K562 (cell line): ENCODE data around the genes GALC and EML5.

GRCh38 chr14:85535303-85536235 lies 5.6 kb downstream of the FLRT2 start:
- RAMPAGE, long total RNA = no peak
- RRBS = no CpG with 5 or more reads among the region's 10 CpGs
PRO-cap:
- standard = no peak
- CoPRO, capped RNA only, 2 experiments = no peak in any of the 2 experiments
- CoPRO, capped and uncapped RNA, 2 experiments = no peak in any of the 2 experiments
- CoPRO, uncapped RNA only, 2 experiments = no peak in any of the 2 experiments
CAGE:
- cytosol, long polyA plus RNA = no peak
- long polyA plus RNA = no peak
- nucleolus, long total RNA = no peak
- nucleus, long polyA plus RNA = no peak

- RAMPAGE, long total RNA = no peak
- RRBS = 3% methylated on average over 10 of the region's 77 CpGs
PRO-cap:
- standard = bidirectional peak, plus-strand start at chr14:87992847, minus-strand start at chr14:87992854; bidirectional peak, plus-strand start at chr14:87993268, minus-strand start at chr14:87993005
- CoPRO, capped RNA only, 2 experiments = peak in 2 of 2 experiments; most common plus-strand start chr14:87993034 (in 1); most common minus-strand start chr14:87992854 (in 2)
- CoPRO, capped and uncapped RNA, 2 experiments = peak in 2 of 2 experiments; most common plus-strand start chr14:87992921 (in 1); most common minus-strand start chr14:87992854 (in 2)
- CoPRO, uncapped RNA only, 2 experiments = no peak in any of the 2 experiments
CAGE:
- cytosol, long polyA plus RNA = no peak
- long polyA plus RNA = start-site peak on the minus strand at chr14:87993176-87993187, 85 and 99 reads in 2 replicates
- nucleolus, long total RNA = no peak
- nucleus, long polyA plus RNA = no peak
Observed at GRCh38 chr14:87992716-87993422, at the start of gene GALC. TSS of gene GALC (minus strand) at chr14:87993182.

DNA sequence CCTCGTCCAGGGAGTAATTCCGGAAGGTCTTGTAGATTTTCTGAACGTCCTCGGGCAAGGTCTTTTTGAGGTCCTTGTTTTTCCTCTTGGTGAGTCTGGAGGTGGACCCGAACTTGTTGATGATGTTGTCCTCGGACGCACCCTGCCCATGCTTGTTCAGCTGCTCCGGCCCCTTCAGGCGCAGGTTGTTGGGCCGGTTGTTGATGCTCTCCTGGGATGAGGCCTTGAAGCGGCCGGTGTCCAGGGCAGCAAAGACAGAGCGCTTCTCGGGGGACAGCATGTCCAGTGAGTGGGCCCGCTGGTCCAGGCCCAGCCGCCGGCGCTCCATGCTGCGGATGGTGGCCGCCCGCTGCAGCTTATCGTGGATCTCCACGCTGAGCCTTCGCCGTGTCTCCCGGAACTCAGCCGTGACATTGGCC lies 137.4 kb downstream of the KCNK10 start:
- RAMPAGE, long total RNA = no peak
- RRBS = 1% methylated on average over 14 of the region's 27 CpGs
PRO-cap:
- standard = no peak
- CoPRO, capped RNA only, 2 experiments = no peak in any of the 2 experiments
- CoPRO, capped and uncapped RNA, 2 experiments = no peak in any of the 2 experiments
- CoPRO, uncapped RNA only, 2 experiments = no peak in any of the 2 experiments
CAGE:
- cytosol, long polyA plus RNA = no peak
- long polyA plus RNA = no peak
- nucleolus, long total RNA = no peak
- nucleus, long polyA plus RNA = no peak

DNA sequence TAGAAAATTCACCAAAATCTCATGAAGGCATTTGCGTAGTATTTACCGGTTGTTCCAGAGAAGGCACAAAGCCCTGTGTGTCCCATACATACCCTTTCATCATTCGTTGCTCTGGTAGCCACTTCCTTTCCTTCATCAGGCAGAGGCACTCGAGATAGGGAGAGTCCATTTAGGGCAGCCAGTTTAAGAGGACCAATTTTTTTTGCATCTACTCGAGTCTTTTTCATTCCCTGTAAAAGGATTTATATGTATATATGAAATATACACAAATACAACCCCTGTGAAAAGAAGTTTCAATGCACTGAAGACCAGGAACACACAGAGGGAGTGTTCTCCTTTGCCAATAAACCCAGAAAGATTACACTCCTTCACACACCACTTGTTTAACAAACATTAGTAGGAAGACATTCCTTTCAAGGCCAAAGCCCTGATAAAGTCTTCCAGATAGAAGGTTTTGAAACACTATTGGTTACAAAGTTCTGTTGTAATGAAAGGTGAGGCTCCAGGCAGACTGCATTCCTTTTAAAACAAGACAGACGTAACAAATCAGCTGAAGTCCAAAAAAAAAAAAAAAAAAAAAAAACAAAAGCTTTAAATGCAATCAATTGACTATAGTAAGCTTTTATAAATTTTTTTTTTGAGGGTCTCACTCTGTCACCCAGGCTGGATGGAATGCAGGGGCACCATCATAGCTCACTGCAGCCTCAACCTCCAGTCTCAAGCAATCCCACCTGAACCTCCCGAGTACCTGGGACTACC lies 81.1 kb downstream of the PTPN21 start:
- RAMPAGE, long total RNA = no peak
- RRBS = no CpG with 5 or more reads among the region's 7 CpGs
PRO-cap:
- standard = no peak
- CoPRO, capped RNA only, 2 experiments = no peak in any of the 2 experiments
- CoPRO, capped and uncapped RNA, 2 experiments = no peak in any of the 2 experiments
- CoPRO, uncapped RNA only, 2 experiments = no peak in any of the 2 experiments
CAGE:
- cytosol, long polyA plus RNA = no peak
- long polyA plus RNA = no peak
- nucleolus, long total RNA = no peak
- nucleus, long polyA plus RNA = no peak

GRCh38 chr14:88791965-88793178 lies at the start of gene EML5:
TSS of gene EML5 (minus strand) at chr14:88792953.
- RAMPAGE, long total RNA = no peak
- RRBS = 2% methylated on average over 44 of the region's 147 CpGs
PRO-cap:
- standard = bidirectional peak, plus-strand start at chr14:88793048, minus-strand start at chr14:88792874
- CoPRO, capped RNA only, 2 experiments = peak in 1 of 2 experiments; most common plus-strand start chr14:88793074 (in 1); most common minus-strand start chr14:88792901 (in 1)
- CoPRO, capped and uncapped RNA, 2 experiments = peak in 1 of 2 experiments; most common plus-strand start chr14:88793040 (in 1); most common minus-strand start chr14:88792742 (in 1)
- CoPRO, uncapped RNA only, 2 experiments = no peak in any of the 2 experiments
CAGE:
- cytosol, long polyA plus RNA = no peak
- long polyA plus RNA = no peak
- nucleolus, long total RNA = no peak
- nucleus, long polyA plus RNA = no peak

GRCh38 chr14:88823939-88824461 lies 451 bp upstream of the TTC8 start:
- RAMPAGE, long total RNA = no peak
- RRBS = no CpG with 5 or more reads among the region's 14 CpGs
PRO-cap:
- standard = bidirectional peak, plus-strand start at chr14:88824606, minus-strand start at chr14:88824327
- CoPRO, capped RNA only, 2 experiments = peak in 2 of 2 experiments; most common minus-strand start chr14:88824345 (in 1)
- CoPRO, capped and uncapped RNA, 2 experiments = peak in 2 of 2 experiments; most common minus-strand start chr14:88824352 (in 1)
- CoPRO, uncapped RNA only, 2 experiments = no peak in any of the 2 experiments
CAGE:
- cytosol, long polyA plus RNA = no peak
- long polyA plus RNA = no peak
- nucleolus, long total RNA = no peak
- nucleus, long polyA plus RNA = no peak

DNA sequence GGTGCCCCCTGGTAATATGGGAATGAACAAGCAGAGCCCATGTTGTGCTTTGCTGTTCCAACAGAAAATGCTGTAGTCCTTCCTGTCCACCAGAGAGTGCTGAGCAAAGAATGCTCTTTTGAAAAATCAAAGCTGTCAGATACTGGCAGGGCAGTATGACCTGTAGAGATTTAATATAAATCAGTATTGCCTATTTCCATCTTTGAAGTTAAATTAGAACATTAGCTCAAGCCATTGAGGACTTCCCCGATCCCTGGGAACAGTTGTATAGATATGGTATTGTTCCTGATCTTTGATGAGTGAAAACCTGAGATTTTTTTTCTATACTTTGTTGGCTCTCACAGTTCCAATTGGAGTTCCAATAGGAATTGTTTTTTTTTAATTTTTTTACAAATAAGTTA lies 13.1 kb downstream of the TTC8 start:
- RAMPAGE, long total RNA = no peak
- RRBS = no CpG with 5 or more reads among the region's 1 CpG
PRO-cap:
- standard = no peak
- CoPRO, capped RNA only, 2 experiments = no peak in any of the 2 experiments
- CoPRO, capped and uncapped RNA, 2 experiments = no peak in any of the 2 experiments
- CoPRO, uncapped RNA only, 2 experiments = no peak in any of the 2 experiments
CAGE:
- cytosol, long polyA plus RNA = no peak
- long polyA plus RNA = no peak
- nucleolus, long total RNA = no peak
- nucleus, long polyA plus RNA = no peak

GRCh38 chr14:88845510-88846387 lies 21.3 kb downstream of the TTC8 start:
- RAMPAGE, long total RNA = no peak
- RRBS = no CpG with 5 or more reads among the region's 6 CpGs
PRO-cap:
- standard = no peak
- CoPRO, capped RNA only, 2 experiments = no peak in any of the 2 experiments
- CoPRO, capped and uncapped RNA, 2 experiments = no peak in any of the 2 experiments
- CoPRO, uncapped RNA only, 2 experiments = no peak in any of the 2 experiments
CAGE:
- cytosol, long polyA plus RNA = no peak
- long polyA plus RNA = no peak
- nucleolus, long total RNA = no peak
- nucleus, long polyA plus RNA = no peak

GRCh38 chr14:88895114-88895539 lies 70.7 kb downstream of the TTC8 start:
- RAMPAGE, long total RNA = no peak
- RRBS = no CpG with 5 or more reads among the region's 4 CpGs
PRO-cap:
- standard = no peak
- CoPRO, capped RNA only, 2 experiments = no peak in any of the 2 experiments
- CoPRO, capped and uncapped RNA, 2 experiments = no peak in any of the 2 experiments
- CoPRO, uncapped RNA only, 2 experiments = no peak in any of the 2 experiments
CAGE:
- cytosol, long polyA plus RNA = no peak
- long polyA plus RNA = no peak
- nucleolus, long total RNA = no peak
- nucleus, long polyA plus RNA = no peak

DNA sequence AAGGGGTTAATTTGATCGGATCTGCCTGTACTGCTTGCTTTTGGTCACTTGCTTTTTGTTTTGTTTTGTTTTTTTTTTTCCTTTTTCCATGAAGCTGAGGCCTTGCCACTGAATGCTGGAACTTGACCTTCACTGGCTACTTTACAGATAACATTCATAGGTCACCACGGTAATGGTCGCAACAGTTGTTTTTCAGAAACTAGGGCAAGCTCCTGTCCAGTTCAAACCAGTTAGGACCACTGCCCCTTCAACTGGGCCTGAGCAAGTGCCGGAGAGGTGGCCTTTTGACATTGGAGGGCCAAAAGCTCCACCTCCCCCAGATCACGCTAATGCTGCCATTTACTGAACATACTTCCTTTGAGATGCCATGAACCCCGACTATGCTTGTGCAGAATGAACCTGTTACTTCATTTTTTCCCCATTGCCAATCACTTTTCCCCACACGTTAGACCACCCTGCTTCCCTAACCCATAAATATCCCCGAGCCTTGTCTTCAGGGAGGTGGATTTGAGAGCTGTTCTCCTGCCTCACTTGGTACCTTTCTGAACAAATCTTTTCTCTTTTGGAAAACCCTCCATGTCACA lies 147.5 kb downstream of the FOXN3 start:
- RAMPAGE, long total RNA = no peak
- RRBS = no CpG with 5 or more reads among the region's 8 CpGs
PRO-cap:
- standard = no peak
- CoPRO, capped RNA only, 2 experiments = no peak in any of the 2 experiments
- CoPRO, capped and uncapped RNA, 2 experiments = no peak in any of the 2 experiments
- CoPRO, uncapped RNA only, 2 experiments = no peak in any of the 2 experiments
CAGE:
- cytosol, long polyA plus RNA = no peak
- long polyA plus RNA = no peak
- nucleolus, long total RNA = no peak
- nucleus, long polyA plus RNA = no peak

GRCh38 chr14:89284341-89285021 lies 132.6 kb downstream of the FOXN3 start:
- RAMPAGE, long total RNA = no peak
- RRBS = no CpG with 5 or more reads among the region's 12 CpGs
PRO-cap:
- standard = no peak
- CoPRO, capped RNA only, 2 experiments = no peak in any of the 2 experiments
- CoPRO, capped and uncapped RNA, 2 experiments = no peak in any of the 2 experiments
- CoPRO, uncapped RNA only, 2 experiments = no peak in any of the 2 experiments
CAGE:
- cytosol, long polyA plus RNA = no peak
- long polyA plus RNA = no peak
- nucleolus, long total RNA = no peak
- nucleus, long polyA plus RNA = no peak

DNA sequence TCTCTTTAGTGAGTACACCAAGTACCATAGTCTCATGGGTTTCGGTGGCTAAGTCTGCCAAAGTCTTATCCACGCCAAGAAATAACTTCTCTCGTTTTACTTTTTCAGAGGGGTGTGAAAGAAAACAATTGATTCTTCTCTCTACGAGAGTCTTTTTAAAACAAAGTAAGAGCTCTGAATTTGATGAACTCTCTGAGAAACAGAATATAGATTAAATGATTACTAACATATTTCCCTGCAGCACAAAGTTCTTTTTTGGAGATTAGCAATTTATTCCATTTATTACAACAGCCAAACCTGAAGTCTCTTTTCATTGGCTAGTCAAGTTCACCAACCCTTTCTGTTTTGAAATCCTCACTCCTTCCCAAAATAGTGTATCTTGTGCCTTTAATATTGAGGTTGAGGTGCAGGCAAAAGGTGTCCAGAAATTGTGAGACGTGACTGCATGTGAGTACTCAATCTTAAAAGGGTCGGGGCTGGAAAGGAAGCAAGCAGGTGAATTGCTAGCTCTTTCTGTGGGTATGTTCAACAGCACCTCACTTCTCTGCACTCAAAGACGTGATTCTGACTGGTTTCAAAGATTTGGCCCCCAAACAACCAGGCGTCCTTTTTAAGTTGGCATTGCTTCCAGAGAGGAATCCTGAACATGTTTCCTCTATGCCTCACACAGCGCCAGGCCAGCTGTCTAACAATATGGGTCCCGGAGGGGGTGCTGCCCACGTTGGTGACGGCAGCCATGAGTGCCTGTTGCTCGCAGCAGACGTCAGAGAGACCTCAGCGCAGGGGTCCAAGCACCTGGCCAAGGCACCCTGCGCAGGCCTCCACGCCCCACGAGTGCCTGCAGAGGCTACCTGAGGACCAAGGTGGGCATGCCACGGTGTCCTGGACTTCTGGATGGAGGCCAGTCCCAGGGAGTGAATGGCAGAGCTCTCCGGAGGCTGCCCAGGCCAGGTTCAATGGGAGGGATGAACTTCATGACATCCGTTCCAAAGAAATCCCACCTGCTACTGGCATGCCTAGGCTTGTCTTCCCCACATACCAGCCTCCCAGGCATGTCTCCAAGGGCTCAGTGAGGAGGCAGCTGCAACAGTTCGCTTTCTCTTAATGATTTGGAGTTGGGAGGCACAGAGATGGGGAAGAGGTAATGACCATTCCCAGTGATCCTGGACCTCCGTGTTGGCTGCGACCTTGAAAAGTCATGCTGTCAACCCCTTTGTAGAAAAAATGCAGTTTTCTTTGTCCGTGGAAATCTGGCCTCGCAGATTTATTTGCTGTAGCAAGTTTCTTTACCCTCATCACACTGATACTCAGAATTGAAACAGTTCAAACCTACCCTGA lies 11.4 kb upstream of the FOXN3 start:
- RAMPAGE, long total RNA = no peak
- RRBS = no CpG with 5 or more reads among the region's 26 CpGs
PRO-cap:
- standard = no peak
- CoPRO, capped RNA only, 2 experiments = no peak in any of the 2 experiments
- CoPRO, capped and uncapped RNA, 2 experiments = no peak in any of the 2 experiments
- CoPRO, uncapped RNA only, 2 experiments = no peak in any of the 2 experiments
CAGE:
- cytosol, long polyA plus RNA = no peak
- long polyA plus RNA = no peak
- nucleolus, long total RNA = no peak
- nucleus, long polyA plus RNA = no peak

- RAMPAGE, long total RNA = no peak
- RRBS = no CpG with 5 or more reads among the region's 9 CpGs
PRO-cap:
- standard = no peak
- CoPRO, capped RNA only, 2 experiments = no peak in any of the 2 experiments
- CoPRO, capped and uncapped RNA, 2 experiments = no peak in any of the 2 experiments
- CoPRO, uncapped RNA only, 2 experiments = no peak in any of the 2 experiments
CAGE:
- cytosol, long polyA plus RNA = no peak
- long polyA plus RNA = no peak
- nucleolus, long total RNA = no peak
- nucleus, long polyA plus RNA = no peak
Observed at GRCh38 chr14:89620966-89621528, 204.0 kb upstream of the FOXN3 start.

DNA sequence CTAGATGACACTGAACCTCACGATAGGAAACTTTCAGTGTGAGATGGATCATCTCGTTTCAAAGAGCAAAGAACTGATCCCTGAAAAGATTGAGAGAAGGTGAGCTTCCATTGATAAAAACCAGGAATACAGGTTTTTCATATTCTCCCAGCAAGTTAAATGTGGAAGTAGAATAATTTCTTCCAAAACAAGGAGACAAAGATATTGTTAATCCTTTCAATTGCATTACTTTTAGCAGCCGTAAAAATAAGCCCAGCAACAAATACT lies 212.0 kb upstream of the FOXN3 start:
- RAMPAGE, long total RNA = no peak
- RRBS = no CpG with 5 or more reads among the region's 3 CpGs
PRO-cap:
- standard = no peak
- CoPRO, capped RNA only, 2 experiments = no peak in any of the 2 experiments
- CoPRO, capped and uncapped RNA, 2 experiments = no peak in any of the 2 experiments
- CoPRO, uncapped RNA only, 2 experiments = no peak in any of the 2 experiments
CAGE:
- cytosol, long polyA plus RNA = no peak
- long polyA plus RNA = no peak
- nucleolus, long total RNA = no peak
- nucleus, long polyA plus RNA = no peak

- RAMPAGE, long total RNA = no peak
- RRBS = no CpG with 5 or more reads among the region's 11 CpGs
PRO-cap:
- standard = no peak
- CoPRO, capped RNA only, 2 experiments = no peak in any of the 2 experiments
- CoPRO, capped and uncapped RNA, 2 experiments = no peak in any of the 2 experiments
- CoPRO, uncapped RNA only, 2 experiments = no peak in any of the 2 experiments
CAGE:
- cytosol, long polyA plus RNA = no peak
- long polyA plus RNA = no peak
- nucleolus, long total RNA = no peak
- nucleus, long polyA plus RNA = no peak
Observed at GRCh38 chr14:89911228-89912123, 43.1 kb downstream of the EFCAB11 start.

- RAMPAGE, long total RNA = no peak
- RRBS = no CpG with 5 or more reads among the region's 13 CpGs
PRO-cap:
- standard = bidirectional peak, plus-strand start at chr14:89956678, minus-strand start at chr14:89956573
- CoPRO, capped RNA only, 2 experiments = no peak in any of the 2 experiments
- CoPRO, capped and uncapped RNA, 2 experiments = no peak in any of the 2 experiments
- CoPRO, uncapped RNA only, 2 experiments = no peak in any of the 2 experiments
CAGE:
- cytosol, long polyA plus RNA = no peak
- long polyA plus RNA = no peak
- nucleolus, long total RNA = no peak
- nucleus, long polyA plus RNA = no peak
Observed at GRCh38 chr14:89956641-89956943, 865 bp downstream of the TDP1 start.

- RAMPAGE, long total RNA = no peak
- RRBS = no CpG with 5 or more reads among the region's 1 CpG
PRO-cap:
- standard = no peak
- CoPRO, capped RNA only, 2 experiments = no peak in any of the 2 experiments
- CoPRO, capped and uncapped RNA, 2 experiments = no peak in any of the 2 experiments
- CoPRO, uncapped RNA only, 2 experiments = no peak in any of the 2 experiments
CAGE:
- cytosol, long polyA plus RNA = no peak
- long polyA plus RNA = no peak
- nucleolus, long total RNA = no peak
- nucleus, long polyA plus RNA = no peak
Observed at GRCh38 chr14:89957321-89957802, 1.6 kb downstream of the TDP1 start.

- RAMPAGE, long total RNA = no peak
- RRBS = no CpG with 5 or more reads among the region's 3 CpGs
PRO-cap:
- standard = no peak
- CoPRO, capped RNA only, 2 experiments = no peak in any of the 2 experiments
- CoPRO, capped and uncapped RNA, 2 experiments = no peak in any of the 2 experiments
- CoPRO, uncapped RNA only, 2 experiments = no peak in any of the 2 experiments
CAGE:
- cytosol, long polyA plus RNA = no peak
- long polyA plus RNA = no peak
- nucleolus, long total RNA = no peak
- nucleus, long polyA plus RNA = no peak
Observed at GRCh38 chr14:90294949-90295403, 36.8 kb downstream of the NRDE2 start.